B cell (primary cell): ENCODE measurements around a stretch of chr17.

DNA sequence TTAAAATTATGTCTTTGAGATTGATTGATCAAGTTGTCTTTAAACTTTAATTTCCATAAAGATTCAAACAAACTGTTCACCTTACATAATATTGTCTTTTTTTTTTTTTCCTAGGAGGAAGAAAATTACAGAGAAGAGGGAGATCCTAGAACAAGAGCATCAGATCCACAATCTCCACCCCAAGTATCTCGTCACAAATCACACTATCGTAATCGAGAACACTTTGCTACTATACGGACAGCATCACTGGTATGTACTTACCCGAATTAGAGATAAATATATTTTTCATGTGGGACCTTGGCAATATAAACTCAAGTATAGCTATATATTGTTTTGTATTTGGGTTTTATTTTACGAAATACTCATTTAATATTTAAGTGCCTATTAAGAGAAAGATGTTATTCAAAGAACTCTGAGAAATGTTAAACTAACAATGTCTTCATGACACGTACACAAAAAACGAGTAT, 64.3 kb downstream of the ABHD15 start:
- PRO-cap = no peak
- CAGE, long polyA plus RNA = no peak

DNA sequence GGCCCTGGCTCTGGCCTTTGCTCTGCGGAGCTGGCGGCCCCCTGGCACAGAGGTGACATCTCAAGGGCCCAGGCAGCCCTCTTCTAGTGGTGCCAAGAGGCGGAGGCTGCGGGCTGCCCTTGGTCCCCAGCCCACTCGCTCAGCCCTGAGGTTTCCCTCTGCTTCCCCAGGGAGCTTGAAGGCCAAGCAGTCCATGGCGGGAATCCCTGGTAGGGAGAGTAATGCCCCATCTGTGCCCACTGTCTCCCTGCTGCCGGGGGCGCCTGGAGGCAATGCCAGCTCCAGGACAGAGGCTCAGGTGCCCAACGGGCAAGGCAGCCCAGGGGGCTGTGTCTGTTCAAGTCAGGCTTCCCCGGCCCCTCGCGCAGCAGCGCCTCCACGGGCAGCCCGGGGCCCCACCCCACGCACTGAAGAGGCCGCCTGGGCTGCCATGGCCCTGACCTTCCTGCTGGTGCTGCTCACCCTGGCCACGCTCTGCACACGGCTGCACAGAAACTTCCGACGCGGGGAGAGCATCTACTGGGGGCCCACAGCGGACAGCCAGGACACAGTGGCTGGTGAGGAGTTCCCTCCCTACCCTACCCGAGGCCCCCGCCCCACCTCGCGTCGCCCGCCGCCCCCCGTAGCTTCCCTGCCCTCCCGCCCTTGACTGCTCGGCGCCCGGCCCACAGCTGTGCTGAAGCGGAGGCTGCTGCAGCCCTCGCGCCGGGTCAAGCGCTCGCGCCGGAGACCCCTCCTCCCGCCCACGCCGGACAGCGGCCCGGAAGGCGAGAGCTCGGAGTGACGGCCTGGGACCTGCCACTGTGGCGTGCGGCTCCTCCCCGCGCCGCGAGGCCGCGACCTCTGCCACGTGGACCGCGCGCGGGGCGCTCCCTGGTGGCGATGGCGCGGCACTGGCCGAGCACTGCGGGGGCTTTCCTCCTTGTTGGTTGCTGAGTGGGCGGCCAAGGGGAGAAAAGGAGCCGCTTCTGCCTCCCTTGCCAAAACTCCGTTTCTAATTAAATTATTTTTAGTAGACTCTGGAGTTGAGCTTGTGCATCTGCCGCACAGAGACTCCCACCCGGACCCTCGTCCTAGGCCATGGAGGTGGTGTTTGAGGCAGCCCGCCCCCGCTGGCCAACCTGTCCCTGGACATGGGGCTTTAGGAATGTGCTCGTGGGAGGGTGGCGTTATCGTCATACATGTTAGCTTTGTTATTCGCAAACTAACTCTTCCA, 4.0 kb downstream of the TP53I13 start:
- PRO-cap = no peak
- CAGE, long polyA plus RNA = no peak

DNA sequence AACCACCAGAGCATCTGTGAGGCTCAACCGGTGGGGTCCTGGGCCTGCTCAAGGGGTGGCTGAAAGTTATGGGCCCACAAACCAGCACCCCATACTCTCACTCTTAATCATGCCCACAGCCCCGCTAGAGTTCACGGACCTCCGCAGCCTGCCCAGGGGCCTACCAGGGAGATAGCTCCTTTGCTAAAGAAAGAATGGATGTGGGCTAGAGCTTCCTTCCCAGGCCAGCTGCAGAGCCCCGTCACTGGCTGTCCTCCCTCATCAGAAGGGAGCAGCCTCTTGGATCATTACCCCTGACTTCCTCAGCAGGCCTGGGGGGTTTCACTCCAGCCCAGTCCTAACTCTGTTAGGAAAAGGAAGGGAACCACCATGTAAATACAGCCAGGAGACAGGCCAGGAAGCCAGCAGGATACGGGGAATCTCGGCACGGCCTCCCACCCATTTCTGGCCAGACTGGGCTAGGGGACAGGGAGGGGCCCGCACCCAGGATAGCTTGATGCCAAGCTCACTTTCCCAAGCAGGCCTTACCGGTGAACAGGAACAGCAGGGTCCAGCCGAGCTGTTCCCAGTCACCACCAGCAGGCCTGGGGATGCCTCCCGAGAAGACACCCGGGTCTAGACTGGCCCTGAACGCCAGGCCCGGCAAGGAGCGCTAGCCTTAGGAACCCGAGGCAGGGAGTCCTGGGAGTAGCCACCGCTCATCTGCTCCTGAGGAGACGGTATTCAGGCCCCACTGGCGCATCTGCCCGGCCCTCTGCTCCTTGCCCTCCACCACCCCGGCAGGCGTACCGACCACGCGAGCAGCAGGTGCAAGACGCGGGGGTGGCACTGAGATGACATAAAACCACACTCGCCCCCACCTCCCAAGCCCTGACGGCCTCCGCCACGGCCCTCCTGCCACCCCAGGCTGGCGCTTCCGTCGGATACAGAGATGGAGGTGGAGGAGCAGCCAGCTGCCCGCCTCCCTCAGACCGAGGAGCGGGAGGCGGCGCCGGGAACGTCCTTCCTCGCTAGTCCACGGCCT, 1.0 kb downstream of the GIT1 start:
- PRO-cap = bidirectional peak, plus-strand start at position 922 of the sequence, minus-strand start at position 763 of the sequence
- CAGE, long polyA plus RNA = no peak

- PRO-cap = no peak
- CAGE, long polyA plus RNA = no peak
Measured at GRCh38 chr17:29629849-29630807, 7.4 kb upstream of the CORO6 start.

DNA sequence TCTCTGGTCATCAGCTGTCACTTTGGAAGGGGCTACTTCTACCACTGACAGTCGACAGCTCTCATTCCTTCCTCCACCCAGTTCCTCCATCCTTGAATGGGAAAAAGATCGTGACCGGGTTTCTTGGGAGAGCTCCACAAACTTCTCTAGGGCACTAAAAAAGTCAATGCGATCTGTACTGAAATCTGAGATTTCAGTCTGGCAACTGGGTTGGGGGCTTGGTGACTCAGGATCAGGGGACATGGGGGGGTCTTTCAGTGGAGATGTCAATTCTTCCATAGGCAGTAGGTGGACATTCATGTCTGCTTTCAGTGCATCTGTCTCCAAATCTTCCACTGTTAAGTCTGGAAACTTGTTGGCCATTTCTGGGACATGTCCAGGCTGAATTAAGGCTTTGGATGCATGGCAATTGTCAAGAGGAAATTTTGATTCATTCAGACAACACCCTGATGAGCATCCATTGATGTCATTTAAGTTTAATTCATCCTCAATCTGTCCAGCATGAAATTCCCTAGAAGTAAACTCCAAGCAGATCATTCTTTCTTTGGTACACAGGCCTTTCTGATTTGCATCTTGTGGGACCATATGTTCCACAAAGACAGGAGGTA, 13.4 kb upstream of the CORO6 start:
- PRO-cap = no peak
- CAGE, long polyA plus RNA = no peak

DNA sequence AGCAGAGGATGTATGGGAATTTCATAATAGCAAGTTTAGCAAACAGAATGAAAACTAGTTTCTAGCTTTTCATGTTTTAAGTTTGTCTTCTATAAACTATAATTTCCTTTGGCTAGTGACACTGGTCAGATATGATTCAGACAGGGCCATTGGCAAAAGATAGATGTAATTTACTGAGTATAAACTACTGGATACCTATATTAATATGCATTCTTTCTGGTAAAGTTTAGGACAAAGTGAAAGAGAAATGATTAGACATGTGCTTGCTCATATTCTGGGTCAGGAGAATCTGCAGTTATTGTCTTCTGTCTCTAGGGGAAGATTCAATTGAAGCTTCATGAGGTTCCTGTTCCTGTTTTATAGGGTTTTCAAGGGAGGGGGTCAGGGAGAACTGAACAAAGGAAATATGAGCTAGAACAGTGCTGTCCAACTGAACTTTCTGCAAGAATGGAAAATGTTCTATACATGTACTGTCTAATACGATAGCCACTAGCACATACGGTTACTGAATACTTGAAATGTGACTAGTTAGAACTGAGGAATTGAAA, 59.3 kb upstream of the CORO6 start:
- PRO-cap = no peak
- CAGE, long polyA plus RNA = no peak

GRCh38 chr17:29695088-29695508, 72.4 kb upstream of the CORO6 start:
- PRO-cap = no peak
- CAGE, long polyA plus RNA = no peak

- PRO-cap = no peak
- CAGE, long polyA plus RNA = no peak
Measured at GRCh38 chr17:29875318-29875865, 54.6 kb downstream of the SSH2 start.

- PRO-cap = no peak
- CAGE, long polyA plus RNA = no peak
Measured at GRCh38 chr17:30123674-30124429, 7.2 kb downstream of the NSRP1 start.

DNA sequence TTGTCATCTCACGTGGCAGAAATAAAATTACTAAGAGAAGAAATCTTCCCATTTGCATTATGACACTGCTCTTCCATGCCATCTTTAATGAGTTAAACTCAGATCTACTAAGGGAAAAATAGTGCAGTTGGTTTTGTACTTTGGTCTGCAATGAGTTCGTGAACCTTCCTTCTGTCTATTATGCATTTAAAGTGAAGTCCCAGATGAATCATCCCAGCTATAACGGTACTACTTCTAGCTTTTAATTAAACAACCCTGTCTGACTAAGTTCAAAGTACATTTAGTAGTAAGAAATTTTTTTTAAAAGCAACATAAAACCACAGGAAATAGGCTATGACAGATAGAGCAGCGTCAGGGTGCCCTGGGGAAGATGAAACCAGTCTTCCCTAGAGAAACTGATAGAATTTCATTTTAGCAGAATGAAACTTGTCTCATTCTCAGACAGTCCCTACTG, 1.8 kb downstream of the TMIGD1 start:
- PRO-cap = no peak
- CAGE, long polyA plus RNA = no peak

DNA sequence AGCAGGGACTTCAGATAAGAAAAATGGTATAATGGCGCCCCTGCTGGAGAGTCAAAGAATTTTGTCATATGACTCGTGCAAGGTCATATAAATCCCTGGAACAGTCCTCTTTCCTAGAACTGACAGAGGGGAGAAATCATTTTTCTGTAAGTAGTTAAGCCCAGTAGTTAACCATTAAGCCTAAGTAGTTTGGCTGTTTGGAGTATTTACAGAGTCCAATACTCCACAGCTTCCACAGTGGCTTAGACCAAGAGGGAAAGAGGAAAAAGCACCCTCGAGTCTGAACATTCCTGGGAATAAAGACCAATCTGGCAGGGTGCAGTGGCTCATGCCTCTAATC, 2.9 kb upstream of the TMIGD1 start:
- PRO-cap = no peak
- CAGE, long polyA plus RNA = no peak

GRCh38 chr17:30379237-30379997, 690 bp downstream of the CPD start:
- PRO-cap = unidirectional peak, minus-strand start at chr17:30379728
- CAGE, long polyA plus RNA = no peak

GRCh38 chr17:30666692-30667570, 157.6 kb downstream of the CRLF3 start:
- PRO-cap = no peak
- CAGE, long polyA plus RNA = no peak

DNA sequence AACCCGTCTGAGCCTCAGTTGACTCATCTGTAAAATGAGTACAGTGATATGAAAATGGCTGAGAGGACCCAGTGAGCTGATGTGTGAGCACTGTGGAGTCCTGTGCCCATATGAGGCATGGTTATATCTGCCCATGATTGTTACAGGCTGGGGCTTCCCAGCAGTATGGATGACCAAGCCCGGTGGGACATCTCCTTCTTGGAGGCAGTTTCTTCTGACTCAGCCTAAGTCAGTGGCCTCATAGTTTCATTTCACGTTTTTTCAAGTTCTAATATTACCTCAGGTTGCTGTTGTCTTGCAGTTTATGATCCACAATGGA, 4.7 kb downstream of the ADAP2 start:
- PRO-cap = no peak
- CAGE, long polyA plus RNA = no peak

GRCh38 chr17:30952873-30953553, 17.8 kb upstream of the RNF135 start:
- PRO-cap = bidirectional peak, plus-strand start at chr17:30952905, minus-strand start at chr17:30952801
- CAGE, long polyA plus RNA = no peak

- PRO-cap = no peak
- CAGE, long polyA plus RNA = no peak
Measured at GRCh38 chr17:30956738-30957242, 14.0 kb upstream of the RNF135 start.

DNA sequence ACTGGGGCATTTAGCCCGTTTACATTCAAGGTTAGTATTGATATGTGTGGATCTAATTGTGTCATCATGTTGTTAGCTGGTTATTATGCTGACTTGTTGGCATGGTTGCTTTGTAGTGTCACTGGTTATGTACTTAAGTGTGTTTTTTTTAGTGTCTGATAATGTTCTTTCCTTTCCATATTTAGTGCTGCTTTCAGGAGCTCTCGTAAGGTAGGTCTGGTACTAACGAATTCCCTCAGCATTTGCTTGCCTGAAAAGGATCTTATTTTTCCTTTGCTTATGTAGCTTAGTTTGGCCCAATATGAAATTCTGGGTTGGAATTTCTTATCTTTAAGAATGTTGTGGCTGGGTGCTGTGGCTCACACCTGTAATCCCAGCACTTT, 33.5 kb downstream of the NF1 start:
- PRO-cap = no peak
- CAGE, long polyA plus RNA = no peak

DNA sequence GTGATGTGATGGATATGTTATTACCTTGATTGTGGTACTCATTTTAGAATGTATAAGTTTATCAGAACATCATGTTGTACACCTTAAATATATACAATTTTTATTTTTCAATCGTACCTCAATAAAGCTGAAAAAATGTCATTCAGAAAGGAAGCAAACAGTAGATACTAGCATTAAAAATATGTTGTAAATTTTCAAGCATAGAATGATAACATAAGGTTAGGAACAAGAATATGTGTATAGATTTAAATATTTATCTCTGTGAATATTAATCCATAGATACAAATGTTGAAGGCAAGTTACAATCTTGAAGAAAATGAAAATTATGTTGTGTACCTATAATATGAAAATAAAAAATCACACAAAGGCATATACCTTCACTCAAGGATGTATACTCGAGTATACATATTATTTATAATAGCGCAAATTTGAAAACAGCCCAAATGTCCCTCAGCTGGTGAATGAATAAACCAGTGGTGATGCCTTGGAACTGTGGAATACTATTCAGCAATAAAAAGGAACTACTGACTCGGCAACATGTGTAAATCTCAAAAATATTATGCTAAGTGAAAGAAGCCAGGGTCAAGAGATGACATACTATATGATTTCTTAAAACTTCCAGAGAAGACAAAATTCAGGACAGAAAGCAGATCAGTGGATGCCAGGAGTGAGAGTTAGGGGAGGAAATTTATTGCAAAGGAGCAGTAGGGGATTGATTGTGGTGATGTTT, 96.3 kb downstream of the NF1 start:
- PRO-cap = no peak
- CAGE, long polyA plus RNA = no peak

GRCh38 chr17:31225004-31225355, 72.1 kb downstream of the OMG start:
- PRO-cap = no peak
- CAGE, long polyA plus RNA = no peak

GRCh38 chr17:31230055-31230570, 66.9 kb downstream of the OMG start:
- PRO-cap = no peak
- CAGE, long polyA plus RNA = no peak